NB4 (cell line): ENCODE data around the genes STRIP1 and PIFO.

GRCh38 chr1:109864019-109864796 lies 46.4 kb upstream of the CSF1 start:
- RRBS: no CpG with 5 or more reads among the region's 5 CpGs

- RRBS: no CpG with 5 or more reads among the region's 10 CpGs
These were observed 754 bp downstream of the CSF1 start for GRCh38 chr1:109911448-109911758.

- RRBS: no CpG with 5 or more reads among the region's 8 CpGs
These were observed 18.6 kb downstream of the CSF1 start for GRCh38 chr1:109929264-109929562.

DNA sequence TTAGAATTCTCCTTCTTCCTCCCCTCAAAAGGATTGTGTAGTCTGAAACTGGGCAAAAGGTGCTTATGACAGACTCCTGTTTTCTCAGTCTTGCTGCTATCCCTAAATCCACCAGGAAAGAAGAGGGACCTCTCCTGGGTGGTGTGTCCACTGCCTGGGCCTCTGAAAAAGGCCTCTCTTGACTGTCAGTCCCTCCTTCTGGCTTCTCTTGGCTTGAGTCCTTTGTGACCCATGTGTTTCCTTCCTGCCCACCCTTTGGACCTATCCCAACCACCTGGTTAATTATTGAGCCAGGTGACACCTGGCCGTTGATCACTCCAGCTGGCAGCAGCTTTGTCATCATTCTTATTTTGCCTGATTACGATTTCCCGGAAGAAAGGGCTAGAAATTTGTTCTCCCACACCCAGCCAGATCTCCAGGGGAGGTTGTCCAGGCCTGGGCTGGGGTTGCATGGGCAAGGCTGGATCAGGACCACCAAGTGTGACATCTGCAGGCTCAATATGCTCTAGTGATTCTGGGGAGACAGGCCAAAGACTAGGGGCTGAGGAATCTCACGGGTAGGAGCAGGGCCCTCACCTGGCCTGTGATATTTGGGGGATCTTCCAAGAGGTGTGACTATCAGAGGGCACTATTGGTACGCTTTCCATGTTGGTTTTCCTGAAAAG lies 24.8 kb downstream of the CSF1 start:
- RRBS: no CpG with 5 or more reads among the region's 5 CpGs

DNA sequence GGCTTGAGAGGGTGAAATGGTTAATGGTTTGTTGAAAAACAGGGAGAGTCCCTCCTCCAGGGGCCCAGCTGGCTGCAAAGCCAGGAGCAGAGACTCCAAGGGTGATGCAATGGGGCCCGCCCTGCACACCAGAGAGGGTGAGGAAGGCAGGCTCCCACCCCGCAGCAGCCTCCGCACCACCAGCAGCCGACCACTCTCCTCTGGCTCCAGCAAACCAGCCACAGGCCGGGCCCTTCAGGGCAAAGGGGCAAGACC lies 6.6 kb upstream of the AHCYL1 start:
- RRBS: no CpG with 5 or more reads among the region's 5 CpGs

DNA sequence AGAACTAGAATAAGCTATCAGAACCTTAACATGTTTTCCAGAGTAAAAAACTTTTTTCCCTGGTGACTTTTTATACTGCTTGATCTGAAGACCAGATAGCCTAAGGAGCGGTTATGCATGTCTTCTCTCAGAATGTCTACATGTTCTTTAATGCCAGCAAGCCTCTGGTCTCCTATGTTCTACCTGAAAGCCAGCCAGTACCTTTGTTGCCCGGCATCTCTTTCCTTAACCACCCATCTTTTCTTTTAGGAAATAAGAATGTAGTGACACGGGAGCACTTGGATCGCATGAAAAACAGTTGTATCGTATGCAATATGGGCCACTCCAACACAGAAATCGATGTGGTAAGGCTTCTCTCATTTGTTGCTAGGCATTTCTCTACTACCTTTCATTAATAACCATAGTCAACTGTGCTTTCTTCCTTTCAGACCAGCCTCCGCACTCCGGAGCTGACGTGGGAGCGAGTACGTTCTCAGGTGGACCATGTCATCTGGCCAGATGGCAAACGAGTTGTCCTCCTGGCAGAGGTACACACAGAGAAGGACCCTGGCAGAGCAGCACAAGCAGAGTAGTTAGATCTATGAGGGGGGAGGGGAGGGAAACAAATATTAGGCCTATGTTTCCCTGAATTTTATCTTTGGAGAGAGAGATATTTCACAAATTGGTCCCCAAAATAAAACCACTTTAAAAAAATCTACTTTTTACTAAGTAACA lies 16.1 kb upstream of the STRIP1 start:
- RRBS: no CpG with 5 or more reads among the region's 12 CpGs

- RRBS: under 1% methylated on average over 8 of the region's 36 CpGs
These were observed at the start of gene STRIP1 for GRCh38 chr1:110034111-110034842. STRIP1 (plus strand) TSS chr1:110034624.

- RRBS: no CpG with 5 or more reads among the region's 6 CpGs
These were observed 10.3 kb downstream of the STRIP1 start for GRCh38 chr1:110044720-110045129.

GRCh38 chr1:110187487-110187900 lies 22.6 kb upstream of the KCNC4 start:
- RRBS: no CpG with 5 or more reads among the region's 2 CpGs

DNA sequence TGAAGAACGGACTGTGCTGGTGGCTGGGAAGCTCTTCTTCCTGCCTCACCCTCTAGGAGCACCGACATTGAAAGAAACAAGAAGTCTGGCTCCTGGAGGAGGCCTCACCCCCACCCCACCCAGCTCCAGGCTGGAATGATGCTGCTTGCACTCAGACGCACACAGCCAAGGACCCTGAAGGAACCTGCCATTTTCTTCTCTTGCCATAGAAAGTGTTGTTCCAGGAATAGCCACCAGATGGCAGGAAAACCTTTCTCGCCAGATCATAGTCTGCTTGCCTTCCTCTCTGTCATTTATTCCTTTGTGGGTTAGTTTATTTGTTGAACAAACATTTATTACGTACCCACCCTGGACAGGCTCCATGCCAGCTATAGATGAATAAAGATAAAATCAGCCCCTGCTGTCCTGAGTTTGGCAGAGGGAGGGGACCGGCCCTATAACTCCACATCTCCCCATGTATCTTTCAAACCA lies 7.1 kb upstream of the KCNC4 start:
- RRBS: no CpG with 5 or more reads among the region's 6 CpGs

DNA sequence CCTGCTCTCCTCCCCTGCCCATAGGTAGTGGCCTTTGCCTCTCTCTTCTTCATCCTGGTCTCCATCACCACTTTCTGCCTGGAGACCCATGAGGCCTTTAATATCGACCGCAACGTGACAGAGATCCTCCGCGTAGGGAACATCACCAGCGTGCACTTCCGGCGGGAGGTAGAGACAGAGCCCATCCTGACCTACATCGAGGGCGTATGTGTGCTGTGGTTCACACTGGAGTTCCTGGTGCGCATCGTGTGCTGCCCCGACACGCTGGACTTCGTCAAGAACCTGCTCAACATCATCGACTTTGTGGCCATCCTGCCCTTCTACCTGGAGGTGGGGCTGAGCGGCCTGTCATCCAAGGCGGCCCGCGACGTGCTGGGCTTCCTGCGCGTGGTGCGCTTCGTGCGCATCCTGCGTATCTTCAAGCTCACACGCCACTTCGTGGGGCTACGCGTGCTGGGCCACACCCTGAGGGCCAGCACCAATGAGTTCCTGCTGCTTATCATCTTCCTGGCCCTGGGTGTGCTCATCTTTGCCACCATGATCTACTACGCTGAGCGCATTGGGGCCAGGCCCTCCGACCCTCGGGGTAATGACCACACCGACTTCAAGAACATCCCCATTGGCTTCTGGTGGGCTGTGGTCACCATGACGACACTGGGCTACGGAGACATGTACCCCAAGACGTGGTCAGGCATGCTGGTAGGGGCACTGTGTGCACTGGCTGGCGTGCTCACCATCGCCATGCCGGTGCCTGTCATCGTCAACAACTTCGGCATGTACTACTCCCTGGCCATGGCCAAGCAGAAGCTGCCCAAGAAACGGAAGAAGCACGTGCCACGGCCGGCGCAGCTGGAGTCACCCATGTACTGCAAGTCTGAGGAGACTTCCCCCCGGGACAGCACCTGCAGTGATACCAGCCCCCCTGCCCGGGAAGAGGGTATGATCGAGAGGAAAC lies 13.1 kb downstream of the KCNC4 start:
- RRBS: 83% methylated on average over 1 of the region's 52 CpGs

- RRBS: no CpG with 5 or more reads among the region's 7 CpGs
These were observed 818 bp upstream of the PROK1 start for GRCh38 chr1:110450036-110450625.

GRCh38 chr1:110466147-110466901 lies 15.4 kb downstream of the PROK1 start:
- RRBS: no CpG with 5 or more reads among the region's 8 CpGs

DNA sequence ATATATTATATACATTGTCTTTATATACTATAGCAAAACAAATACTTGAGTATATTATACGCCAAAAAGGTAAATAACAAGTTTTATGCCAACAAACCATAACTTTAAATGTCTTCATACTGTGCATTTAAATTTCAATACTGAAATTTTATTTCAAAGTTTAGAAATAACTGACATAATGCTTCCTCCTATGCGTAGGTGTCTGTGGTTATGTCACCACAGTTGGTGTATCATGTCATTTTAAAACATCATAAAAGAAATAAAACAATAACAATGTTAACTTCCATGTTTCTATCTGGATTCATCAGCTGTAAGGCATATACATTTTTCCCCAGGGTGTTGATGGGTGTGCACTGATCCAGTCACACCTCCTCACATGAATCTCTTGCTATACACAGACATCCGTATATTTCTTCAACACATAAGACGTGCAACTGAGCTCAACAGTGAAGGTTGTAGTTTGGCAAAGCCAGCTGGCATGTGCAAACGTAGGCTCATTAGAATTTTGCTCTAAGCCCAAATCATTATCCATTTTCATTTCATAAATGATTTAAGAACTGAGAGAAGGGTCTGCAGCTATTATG lies 6.2 kb downstream of the KCNA3 start:
- RRBS: no CpG with 5 or more reads among the region's 5 CpGs

DNA sequence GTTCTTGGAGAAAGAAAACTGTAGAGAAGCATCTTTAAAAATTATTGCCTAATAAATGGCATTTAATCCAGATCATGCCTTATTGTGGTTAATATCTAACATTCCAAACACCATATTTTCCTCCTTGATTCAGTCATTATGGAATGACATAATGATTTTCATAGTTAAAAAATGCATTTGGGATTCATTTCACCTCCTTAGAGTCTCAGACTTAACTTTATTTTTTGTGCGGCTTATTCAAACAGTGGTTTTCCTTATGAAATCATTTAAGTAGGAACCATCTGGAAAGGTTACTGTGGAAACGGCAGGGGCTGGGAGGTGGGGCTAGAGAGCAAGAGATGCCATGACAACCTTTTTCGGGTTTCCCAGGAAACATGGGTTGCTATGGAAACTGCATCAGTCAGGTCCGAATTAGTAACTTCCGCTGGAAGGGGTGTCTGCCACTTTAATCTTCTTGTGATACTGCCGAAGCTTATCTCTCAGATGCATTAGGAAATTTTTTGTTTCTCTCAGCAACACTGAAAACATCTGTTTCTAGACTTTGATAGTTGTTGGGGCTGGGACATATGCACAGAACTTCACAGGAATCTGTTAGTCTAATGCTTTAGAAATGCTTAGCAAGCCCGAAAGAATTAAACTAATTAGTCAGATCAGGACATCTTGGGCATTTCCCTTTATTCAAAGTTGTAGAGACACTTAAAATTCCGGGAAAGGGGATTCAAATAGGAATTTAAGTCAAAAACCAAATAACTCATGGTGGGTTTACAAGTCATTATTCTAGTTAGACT lies 2.7 kb downstream of the KCNA3 start:
- RRBS: no CpG with 5 or more reads among the region's 8 CpGs

DNA sequence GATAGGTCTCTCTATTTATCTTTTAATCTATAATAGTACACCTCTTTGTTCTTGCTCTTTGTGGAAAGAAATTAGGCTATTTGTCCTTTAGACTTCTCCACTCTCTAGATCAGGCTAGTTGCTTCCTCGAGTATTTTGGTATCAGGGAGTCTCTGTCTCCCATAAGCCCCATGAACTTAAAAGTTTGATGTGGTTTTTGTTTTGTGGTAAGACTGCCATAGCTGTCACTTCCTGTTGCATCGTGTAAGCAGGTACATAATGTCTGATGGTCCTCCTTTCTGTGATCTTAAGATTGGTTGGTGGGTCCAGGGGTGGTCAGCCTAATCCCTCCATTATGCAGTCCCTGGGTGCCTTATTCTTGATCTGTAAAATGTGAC lies 23.1 kb downstream of the CD53 start:
- RRBS: no CpG with 5 or more reads among the region's 2 CpGs

GRCh38 chr1:111345837-111346953 lies at the start of gene PIFO:
PIFO (plus strand) TSS chr1:111346622.
- RRBS: 33% methylated on average over 6 of the region's 54 CpGs

GRCh38 chr1:111488578-111489147 lies 14.8 kb downstream of the ADORA3 start:
- RRBS: no CpG with 5 or more reads among the region's 10 CpGs

GRCh38 chr1:111513403-111514097 lies 10.1 kb upstream of the ADORA3 start:
- RRBS: no CpG with 5 or more reads among the region's 9 CpGs

DNA sequence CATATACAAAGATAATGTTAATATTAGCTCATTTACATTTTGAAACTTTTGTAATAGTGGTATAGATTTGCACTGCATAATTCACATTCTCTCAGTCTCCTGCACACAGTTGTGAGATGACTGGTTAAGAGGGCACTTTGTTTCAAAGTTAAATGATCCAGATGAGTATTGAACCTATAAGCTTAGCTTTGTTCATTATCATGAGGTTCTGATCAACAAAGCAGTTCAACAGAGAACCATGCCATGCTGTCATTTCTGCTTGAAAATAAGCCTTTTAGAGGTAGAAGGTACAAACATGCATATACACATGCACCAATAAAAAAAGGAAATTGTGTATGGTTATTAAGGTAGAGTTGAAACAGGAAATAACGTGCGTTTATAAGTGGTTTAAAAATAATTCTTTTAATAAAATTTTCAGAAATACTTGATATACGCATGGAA lies 4.8 kb downstream of the RAP1A start:
- RRBS: no CpG with 5 or more reads among the region's 3 CpGs